Adrenal gland (tissue), 7 donors: ENCODE measurements around a stretch of chr21.

DNA sequence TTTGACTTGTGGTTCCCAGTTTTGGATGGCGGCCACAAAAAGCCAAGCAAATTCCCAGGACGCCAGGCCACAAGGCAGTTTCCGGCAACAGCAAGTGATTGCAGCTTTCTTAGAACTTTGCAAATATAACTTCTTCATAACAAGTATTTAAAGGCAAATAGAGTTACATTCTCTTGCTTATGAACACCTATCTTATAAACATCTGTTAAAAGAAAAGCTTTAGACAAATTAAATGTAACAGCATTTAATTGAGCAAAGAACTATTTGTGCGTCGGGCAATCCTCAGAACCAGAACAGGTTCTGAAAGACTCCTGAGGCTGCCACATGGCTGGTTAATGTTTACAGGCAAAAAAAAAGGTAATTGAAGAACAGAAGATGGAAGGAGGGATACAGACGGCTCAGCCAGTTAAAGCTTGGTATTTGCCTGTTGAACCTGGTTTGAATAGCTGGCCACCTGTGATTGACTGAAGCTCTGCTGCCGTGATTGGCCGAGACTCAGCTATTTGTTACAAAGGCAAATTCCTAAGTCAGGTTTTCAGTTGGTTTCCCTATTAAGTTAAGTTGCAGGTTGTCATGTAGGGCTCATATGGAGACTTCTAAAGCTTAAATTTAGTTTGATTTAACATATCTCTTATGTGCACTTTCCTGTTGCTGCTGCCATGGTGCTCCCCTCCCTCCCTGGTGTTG is 80.7 kb downstream of the C21orf91 start:
- PRO-cap, 3 experiments: no peak in any of the 3 experiments
- RAMPAGE, long total RNA, 4 experiments: no peak in any of the 4 experiments
- RRBS: no CpG with 5 or more reads among the region's 8 CpGs

GRCh38 chr21:17789140-17789602 is 30.0 kb downstream of the C21orf91 start:
- PRO-cap, 3 experiments: no peak in any of the 3 experiments
- RAMPAGE, long total RNA, 4 experiments: no peak in any of the 4 experiments
- RRBS: no CpG with 5 or more reads among the region's 3 CpGs

- PRO-cap, 3 experiments: no peak in any of the 3 experiments
- RAMPAGE, long total RNA, 4 experiments: no peak in any of the 4 experiments
- RRBS: no CpG with 5 or more reads among the region's 6 CpGs
Measured at GRCh38 chr21:17900117-17900735, 81.1 kb upstream of the C21orf91 start.

- PRO-cap, 3 experiments: no peak in any of the 3 experiments
- RAMPAGE, long total RNA, 4 experiments: no peak in any of the 4 experiments
- RRBS: no CpG with 5 or more reads among the region's 8 CpGs
Measured at GRCh38 chr21:18758985-18759412, 355.4 kb upstream of the TMPRSS15 start.

GRCh38 chr21:22200559-22201096 is 1202.4 kb downstream of the NCAM2 start:
- PRO-cap, 3 experiments: no peak in any of the 3 experiments
- RAMPAGE, long total RNA, 4 experiments: no peak in any of the 4 experiments
- RRBS: no CpG with 5 or more reads among the region's 4 CpGs

DNA sequence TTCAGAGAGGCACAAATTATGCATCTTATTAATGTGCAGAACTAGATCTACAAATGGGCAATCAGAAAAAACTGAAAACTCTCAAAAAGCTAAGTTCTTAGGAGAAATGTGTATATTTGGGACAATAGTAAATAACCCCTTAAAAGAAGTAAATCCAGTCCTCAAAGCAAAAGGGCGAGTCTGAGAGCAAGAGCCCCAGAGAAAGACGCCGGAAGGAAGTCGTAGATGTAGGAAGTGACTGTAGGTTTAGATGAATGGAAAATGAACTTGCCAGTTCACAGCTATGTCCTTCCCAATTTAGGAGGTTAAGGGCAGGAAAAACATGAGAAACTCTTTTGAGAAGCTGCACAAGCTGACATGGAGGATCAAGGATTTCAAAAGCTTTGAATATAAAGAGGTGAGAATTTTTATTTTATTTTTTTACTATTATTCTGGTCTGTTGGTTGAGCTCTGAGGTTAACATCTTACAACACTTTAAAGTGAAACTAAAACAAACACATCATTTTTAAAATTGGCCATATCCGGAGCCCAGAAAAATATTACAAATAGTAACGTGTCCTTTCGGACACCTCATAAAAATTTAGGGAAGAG is 1178.7 kb downstream of the MRPL39 start:
- PRO-cap, 3 experiments: peak in 1 of 3 experiments; most common plus-strand start position 295 of the sequence (in 1)
- RAMPAGE, long total RNA, 4 experiments: start-site peak on the plus strand in 4 of 4 experiments, centred at positions 234 to 283 of the sequence, 7 to 33 reads per replicate
- RRBS: no CpG with 5 or more reads among the region's 7 CpGs

- PRO-cap, 3 experiments: no peak in any of the 3 experiments
- RAMPAGE, long total RNA, 4 experiments: no peak in any of the 4 experiments
- RRBS: no CpG with 5 or more reads among the region's 25 CpGs
Measured at GRCh38 chr21:25361901-25362391, 245.3 kb downstream of the MRPL39 start.

GRCh38 chr21:25424658-25424927 is 182.7 kb downstream of the MRPL39 start:
- PRO-cap, 3 experiments: no peak in any of the 3 experiments
- RAMPAGE, long total RNA, 4 experiments: no peak in any of the 4 experiments
- RRBS: no CpG with 5 or more reads among the region's 1 CpG

- PRO-cap, 3 experiments: no peak in any of the 3 experiments
- RAMPAGE, long total RNA, 4 experiments: no peak in any of the 4 experiments
- RRBS: no CpG with 5 or more reads among the region's 12 CpGs
Measured at GRCh38 chr21:25606518-25606983, 730 bp downstream of the MRPL39 start.

DNA sequence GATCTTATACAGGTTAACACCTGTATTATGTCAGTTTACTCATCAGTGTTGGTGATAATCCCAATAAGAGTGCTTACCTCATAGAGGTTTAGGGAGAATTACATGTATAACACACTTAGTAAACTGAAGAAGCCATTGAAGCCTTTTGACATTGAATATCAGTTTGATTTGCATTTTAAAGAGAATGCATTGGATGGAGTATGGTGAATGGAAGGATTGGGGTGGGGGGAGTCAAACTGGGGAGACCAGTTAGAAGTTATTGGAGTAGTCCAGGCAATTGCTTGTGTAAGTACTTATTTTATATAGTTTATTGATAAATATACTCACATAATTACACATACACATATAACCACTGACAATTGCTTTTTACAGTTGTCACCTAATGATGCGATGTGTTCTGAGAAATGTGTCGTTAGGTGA is 6.2 kb downstream of the JAM2 start:
- PRO-cap, 3 experiments: no peak in any of the 3 experiments
- RAMPAGE, long total RNA, 4 experiments: no peak in any of the 4 experiments
- RRBS: no CpG with 5 or more reads among the region's 2 CpGs

- PRO-cap, 3 experiments: peak in 1 of 3 experiments; most common plus-strand start chr21:26000121 (in 1); most common minus-strand start chr21:26000051 (in 1)
- RAMPAGE, long total RNA, 4 experiments: no peak in any of the 4 experiments
- RRBS: no CpG with 5 or more reads among the region's 17 CpGs
Measured at GRCh38 chr21:25999982-26000582, 170.5 kb downstream of the APP start.

GRCh38 chr21:26235526-26235990 is 65.0 kb upstream of the APP start:
- PRO-cap, 3 experiments: no peak in any of the 3 experiments
- RAMPAGE, long total RNA, 4 experiments: no peak in any of the 4 experiments
- RRBS: no CpG with 5 or more reads among the region's 2 CpGs

- PRO-cap, 3 experiments: no peak in any of the 3 experiments
- RAMPAGE, long total RNA, 4 experiments: no peak in any of the 4 experiments
- RRBS: no CpG with 5 or more reads among the region's 6 CpGs
Measured at GRCh38 chr21:26563862-26564555, 9.1 kb downstream of the CYYR1 start.

DNA sequence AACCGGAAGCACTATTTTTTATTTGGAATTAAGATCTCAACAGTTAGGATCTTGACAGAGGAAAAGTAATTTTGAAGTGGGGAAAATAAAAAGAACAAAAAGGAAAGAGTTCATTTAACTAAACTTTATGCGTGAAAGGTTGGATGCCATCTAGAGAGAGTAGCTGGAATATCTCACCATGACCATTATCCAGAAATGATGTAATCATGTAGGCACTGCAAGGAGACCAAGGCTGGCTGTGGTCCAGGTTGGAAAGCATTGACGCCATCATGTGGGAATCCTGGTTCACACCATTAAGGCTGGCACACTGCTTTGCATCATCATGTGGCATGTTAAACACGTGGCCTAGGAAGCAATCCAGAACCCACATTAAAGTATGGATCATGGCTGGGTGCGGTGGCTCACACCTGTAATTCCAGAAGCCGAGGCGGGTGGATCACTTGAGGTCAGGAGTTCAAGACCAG is 4.4 kb downstream of the ADAMTS1 start:
- PRO-cap, 3 experiments: no peak in any of the 3 experiments
- RAMPAGE, long total RNA, 4 experiments: no peak in any of the 4 experiments
- RRBS: no CpG with 5 or more reads among the region's 7 CpGs

- PRO-cap, 3 experiments: no peak in any of the 3 experiments
- RAMPAGE, long total RNA, 4 experiments: no peak in any of the 4 experiments
- RRBS: no CpG with 5 or more reads among the region's 4 CpGs
Measured at GRCh38 chr21:28068413-28069076, 816.6 kb downstream of the N6AMT1 start.

GRCh38 chr21:28164523-28165444 is 720.4 kb downstream of the N6AMT1 start:
- PRO-cap, 3 experiments: no peak in any of the 3 experiments
- RAMPAGE, long total RNA, 4 experiments: no peak in any of the 4 experiments
- RRBS: no CpG with 5 or more reads among the region's 15 CpGs

- PRO-cap, 3 experiments: no peak in any of the 3 experiments
- RAMPAGE, long total RNA, 4 experiments: no peak in any of the 4 experiments
- RRBS: no CpG with 5 or more reads among the region's 4 CpGs
Measured at GRCh38 chr21:28256063-28256896, 628.9 kb downstream of the N6AMT1 start.

GRCh38 chr21:28336265-28336727 is 548.9 kb downstream of the N6AMT1 start:
- PRO-cap, 3 experiments: no peak in any of the 3 experiments
- RAMPAGE, long total RNA, 4 experiments: no peak in any of the 4 experiments
- RRBS: no CpG with 5 or more reads among the region's 3 CpGs

DNA sequence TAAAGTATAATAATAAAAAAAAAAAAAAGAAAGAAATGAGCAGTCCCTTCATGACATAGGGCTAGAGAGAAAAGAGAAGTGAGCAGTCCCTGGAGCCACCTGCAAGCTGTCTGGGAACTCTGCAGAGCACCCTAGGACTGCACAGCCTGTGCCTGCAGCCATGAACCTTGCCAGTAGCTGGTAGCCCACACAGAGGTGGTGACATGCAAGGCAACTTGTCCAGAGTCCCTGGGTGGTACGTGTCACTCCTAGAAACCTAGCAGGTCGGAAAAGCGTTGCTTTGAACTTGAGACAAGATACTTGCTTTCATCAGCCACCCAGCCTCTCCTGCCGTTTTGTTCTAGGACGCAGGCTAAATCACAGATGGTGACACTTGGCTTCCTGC is 153.4 kb downstream of the N6AMT1 start:
- PRO-cap, 3 experiments: no peak in any of the 3 experiments
- RAMPAGE, long total RNA, 4 experiments: no peak in any of the 4 experiments
- RRBS: no CpG with 5 or more reads among the region's 5 CpGs

- PRO-cap, 3 experiments: no peak in any of the 3 experiments
- RAMPAGE, long total RNA, 4 experiments: no peak in any of the 4 experiments
- RRBS: no CpG with 5 or more reads among the region's 2 CpGs
Measured at GRCh38 chr21:28771539-28772317, 113.4 kb downstream of the N6AMT1 start.